Metastatic Breast Carcinoma in the Brain (tissue), 10 donors: Measurements from ENCODE around the genes ANKHD1 and APBB3.

- PRO-cap, 10 experiments: no peak in any of the 10 experiments
Measured at GRCh38 chr5:139272469-139273050, 21.0 kb upstream of the MATR3 start.

- PRO-cap, 10 experiments: peak in 9 of 10 experiments; most common plus-strand start chr5:139273789 (in 7); most common minus-strand start chr5:139273684 (in 5)
Measured at GRCh38 chr5:139273318-139274405, 19.9 kb upstream of the MATR3 start.

- PRO-cap, 10 experiments: peak in 1 of 10 experiments; most common minus-strand start chr5:139394044 (in 1)
Measured at GRCh38 chr5:139393950-139394560, 849 bp downstream of the PROB1 start.

GRCh38 chr5:139461692-139462168 lies 813 bp downstream of the ECSCR start:
- PRO-cap, 10 experiments: peak in 3 of 10 experiments; most common plus-strand start chr5:139461972 (in 3); most common minus-strand start chr5:139461809 (in 1)

DNA sequence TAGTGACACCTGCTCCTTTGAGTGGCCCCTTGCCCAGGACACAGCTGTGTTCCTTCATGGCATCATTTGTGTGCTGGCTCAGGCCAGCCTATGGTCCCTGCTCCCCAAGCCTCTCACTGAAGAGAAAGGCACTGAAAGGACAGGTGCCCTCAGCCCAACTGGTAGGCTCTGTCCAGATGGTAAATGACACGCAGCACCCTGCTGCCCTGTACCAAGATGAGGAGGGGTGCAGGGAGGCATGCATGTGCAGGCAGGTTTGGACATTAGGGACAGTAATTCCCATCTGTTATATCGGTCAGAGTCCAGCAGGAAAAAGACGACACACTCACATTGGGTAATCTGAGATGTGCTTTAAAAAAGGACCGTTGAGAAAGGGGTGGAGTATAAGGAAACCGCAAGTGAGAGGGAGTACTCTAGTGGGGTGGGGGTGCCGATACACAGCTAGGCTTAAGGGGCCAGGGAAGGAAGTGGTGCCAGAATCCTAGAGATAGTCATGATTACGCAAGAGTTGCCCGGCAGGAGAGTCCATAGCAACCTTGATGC lies 4.5 kb downstream of the SMIM33 start:
- PRO-cap, 10 experiments: no peak in any of the 10 experiments

GRCh38 chr5:139517803-139518709 lies 35.5 kb upstream of the STING1 start:
- PRO-cap, 10 experiments: peak in 10 of 10 experiments; most common plus-strand start chr5:139518151 (in 10); most common minus-strand start chr5:139518020 (in 10)

- PRO-cap, 10 experiments: peak in 10 of 10 experiments; most common minus-strand start chr5:139561102 (in 10)
Measured at GRCh38 chr5:139561046-139561258, 187 bp upstream of the UBE2D2 start.

DNA sequence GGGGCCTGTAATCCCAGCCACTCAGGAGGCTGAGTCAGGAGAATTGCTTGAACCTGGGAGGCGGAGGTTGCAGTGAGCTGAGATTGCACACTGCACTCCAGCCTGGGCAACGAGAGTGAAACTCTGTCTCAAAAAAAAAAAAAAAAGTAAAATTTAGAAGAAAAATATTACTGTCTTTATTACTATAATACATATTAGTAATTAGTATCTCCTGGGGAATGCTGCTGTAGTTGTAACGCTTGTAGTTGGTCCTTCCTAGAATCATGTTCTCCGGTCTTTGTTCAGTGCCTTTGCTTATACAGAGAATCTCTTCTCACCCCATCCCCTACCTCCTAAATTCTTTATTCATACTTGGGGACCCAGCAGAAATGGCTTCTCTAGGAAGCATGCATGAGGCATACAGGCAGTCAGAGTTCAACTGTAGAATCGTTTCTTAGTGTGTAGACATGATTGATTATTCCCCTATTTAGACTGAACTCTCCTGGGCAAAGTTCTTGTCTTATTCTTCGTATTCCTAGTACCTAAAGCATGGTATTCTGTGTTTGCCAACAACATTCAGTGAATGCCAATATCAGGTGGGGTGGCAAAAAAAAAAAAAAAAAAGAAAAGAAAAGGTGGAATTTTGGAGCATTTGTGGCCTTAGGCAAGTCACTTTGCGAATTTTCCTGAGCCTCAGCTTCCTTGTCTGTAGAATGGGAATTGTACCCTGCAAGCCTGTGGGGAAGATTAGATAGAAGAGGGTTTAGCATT lies 13.2 kb downstream of the UBE2D2 start:
- PRO-cap, 10 experiments: no peak in any of the 10 experiments

DNA sequence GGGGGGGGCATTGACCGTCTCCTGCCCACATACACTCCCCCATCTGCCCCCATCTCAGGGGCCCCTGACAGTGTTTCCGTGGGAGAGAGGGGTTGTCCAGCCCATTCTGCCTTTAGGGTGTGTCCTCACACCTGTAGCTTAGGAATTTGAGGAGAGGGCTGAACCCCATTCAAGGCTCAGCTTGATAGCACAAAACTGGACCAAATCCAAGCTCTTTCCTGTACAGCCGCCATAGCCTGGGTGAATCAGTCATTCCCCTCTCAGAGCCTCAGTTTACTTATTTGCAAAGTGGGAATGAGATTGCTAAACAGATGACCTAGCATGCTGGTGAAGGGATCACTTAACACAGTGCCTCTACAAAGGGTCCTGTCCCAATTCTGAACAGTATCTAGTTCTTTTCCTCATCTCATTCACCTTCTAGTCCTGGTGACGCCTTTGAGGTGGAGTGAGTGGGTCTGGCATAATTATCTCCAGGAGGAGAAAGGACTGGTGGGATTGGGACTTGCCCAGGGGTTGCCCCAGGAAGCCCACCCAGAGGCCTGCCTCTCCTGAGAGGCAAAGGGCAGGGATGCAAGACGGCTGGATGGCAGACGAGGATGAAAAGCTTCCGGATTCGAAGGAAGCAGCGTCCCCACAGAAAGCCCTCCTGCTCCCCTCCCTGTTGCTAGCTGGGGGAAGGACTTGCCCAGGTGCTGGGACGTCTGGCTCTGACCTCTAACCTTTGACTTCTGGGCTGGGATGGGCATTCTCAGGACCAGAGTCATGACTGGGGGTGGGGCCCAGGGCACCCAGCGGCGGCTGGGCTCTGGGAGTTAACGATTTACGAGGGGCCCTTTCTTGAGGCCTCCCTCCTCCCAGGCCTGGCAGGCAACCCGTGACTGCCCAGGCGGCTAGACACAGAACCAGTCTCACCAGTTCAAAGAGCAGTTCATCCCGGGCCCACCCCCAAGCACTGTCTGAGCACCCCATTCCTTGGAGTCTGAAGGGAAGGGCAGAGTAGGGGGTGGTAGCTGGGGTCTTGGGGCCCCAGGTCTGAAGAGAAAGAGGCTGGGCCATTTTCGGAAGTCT lies 5.5 kb upstream of the CXXC5 start:
- PRO-cap, 10 experiments: peak in 5 of 10 experiments; most common plus-strand start position 914 of the sequence (in 3); most common minus-strand start position 876 of the sequence (in 2)

DNA sequence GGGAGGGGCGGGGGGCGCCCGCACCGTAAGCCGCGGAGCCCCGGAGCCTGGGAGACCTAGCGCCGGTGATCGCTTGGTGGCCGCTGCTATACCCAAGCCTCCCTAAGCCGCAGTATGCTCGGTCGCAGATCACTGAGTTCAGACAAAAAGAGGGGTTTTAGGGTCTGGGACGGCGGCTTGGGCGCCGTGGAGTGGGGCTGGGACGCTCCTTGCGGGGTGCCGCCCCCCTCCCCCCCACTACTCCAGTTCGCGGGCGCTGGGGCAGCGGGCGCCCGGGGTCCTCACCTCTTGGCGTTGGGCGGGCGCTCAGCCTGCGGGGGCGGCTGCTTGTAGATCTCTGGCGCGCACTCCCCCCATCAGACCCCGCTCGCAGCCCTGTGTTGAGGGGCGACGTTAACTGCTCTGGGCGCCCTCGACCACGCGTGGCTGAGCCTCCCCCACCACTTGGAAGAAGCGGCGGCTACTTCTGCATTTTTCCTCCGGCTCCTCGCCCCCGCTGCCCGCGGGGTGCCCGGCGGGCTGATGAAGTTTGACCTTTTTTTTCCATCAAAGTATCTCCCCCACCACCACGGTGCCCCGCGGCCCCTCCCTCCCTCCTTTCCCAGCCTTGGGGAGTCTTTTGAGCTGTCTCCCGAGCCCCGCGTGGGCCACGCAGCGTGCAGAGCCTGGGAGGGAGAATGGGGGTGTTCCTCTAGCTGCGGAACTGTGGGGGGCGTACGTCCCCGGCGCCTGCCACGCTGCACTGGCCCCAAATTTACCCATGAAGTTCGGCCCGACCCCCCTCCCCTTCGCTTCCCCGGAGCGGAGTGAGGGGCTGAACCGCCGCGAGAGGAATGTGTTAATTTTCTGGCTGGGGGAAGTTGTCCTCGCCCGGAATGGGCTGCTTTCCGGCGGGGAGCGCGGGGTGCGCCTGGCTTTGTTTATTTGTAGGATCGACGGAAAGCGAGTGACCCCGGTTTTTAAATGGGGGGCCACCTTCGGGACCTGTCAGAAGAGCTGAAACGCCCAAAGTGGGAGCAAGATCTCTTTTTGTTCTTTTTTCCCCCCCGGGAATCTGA lies 1.2 kb downstream of the CXXC5 start:
- PRO-cap, 10 experiments: peak in 2 of 10 experiments; most common plus-strand start position 237 of the sequence (in 1); most common minus-strand start position 86 of the sequence (in 1)

DNA sequence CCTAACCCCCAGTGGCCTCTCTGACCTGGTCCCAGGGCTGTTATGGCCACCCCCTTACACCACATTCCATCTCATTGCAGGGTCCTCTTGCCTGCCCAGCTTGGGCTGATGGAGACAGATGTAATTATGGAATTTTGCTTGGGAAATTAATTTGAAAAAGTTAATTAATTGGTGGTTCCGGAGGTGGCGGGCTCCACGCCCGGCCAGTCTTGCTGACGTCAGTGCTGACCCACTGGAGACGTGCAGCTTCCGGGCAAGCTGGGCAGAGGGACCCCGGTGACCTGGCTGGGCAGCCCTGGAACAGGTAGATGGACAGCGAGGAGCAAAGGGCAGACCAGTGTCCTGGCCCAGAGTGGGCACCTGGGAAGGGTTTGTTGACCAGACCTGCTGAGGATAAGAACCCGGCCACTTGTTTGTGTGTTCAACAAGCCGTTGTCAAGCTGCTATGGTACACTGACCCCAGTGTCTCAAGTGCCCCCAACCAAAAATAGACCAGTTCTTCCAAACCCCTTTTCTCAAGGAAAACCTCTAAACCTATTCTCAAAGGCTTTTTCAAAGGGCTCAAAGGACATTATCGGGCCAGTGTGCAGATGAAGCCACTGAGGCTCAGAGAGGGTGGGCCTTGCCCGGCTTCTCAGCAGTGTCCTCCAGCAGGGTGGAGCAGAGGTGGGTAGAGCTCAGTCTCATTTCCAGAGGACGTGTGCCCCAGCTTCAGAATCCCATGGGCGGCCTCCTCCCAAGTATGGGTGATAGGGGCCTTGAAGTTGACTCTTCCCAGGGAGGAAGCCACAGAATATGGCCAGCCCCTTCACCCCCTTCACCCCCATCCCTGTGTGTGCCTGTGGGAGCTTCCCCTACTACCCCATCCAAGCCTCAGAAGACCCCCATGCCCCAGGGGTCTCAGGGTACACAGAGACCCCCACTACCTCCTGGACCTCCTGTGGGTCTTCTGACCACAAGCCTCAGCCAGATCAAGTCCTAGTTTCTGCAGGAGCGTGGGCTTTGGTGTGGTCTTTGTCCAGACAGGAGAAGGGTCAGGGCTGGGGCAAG lies 17.7 kb downstream of the CXXC5 start:
- PRO-cap, 10 experiments: peak in 1 of 10 experiments; most common plus-strand start position 307 of the sequence (in 1)

- PRO-cap, 10 experiments: no peak in any of the 10 experiments
Measured at GRCh38 chr5:139678555-139679515, 30.7 kb downstream of the CXXC5 start.

GRCh38 chr5:139701020-139701902 lies 53.1 kb downstream of the CXXC5 start:
- PRO-cap, 10 experiments: no peak in any of the 10 experiments

GRCh38 chr5:139746837-139747621 lies 48.6 kb upstream of the PSD2 start:
- PRO-cap, 10 experiments: no peak in any of the 10 experiments

- PRO-cap, 10 experiments: no peak in any of the 10 experiments
Measured at GRCh38 chr5:140106266-140106486, 7.7 kb upstream of the PURA start.

DNA sequence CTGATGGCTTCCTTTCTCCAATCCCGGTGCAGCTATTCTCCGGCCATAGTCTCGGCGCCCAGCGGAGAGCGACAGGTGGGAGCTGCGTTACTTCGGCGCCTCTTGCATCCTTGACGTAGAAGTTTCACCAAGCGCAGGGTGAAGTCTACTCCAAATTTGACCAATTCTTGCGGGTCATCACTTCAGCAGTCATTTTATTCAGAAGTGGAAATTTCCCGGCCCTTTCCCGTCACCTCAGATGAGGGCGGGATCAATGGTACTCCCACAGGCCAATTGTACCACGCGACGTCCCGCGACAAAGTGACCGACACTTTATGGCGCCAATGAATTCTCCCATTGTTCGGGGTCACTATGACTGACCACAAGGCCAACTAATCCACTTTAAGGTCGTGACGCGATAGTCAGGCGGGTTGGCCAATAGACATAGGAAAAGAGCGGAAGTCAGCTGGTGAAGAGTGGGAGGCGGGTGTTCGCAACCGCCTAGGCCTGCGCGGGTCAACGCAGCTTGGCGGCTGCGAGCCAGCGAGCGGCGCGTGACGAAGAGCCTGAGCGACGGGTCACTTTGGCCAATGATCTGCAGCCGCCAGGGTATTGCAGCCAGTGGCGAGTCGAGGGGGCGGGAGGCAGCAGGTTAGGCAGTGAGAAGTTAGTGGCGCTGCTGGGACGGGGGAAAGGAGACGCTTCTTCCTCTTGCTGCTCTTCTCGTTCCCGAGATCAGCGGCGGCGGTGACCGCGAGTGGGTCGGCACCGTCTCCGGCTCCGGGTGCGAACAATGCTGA lies at the start of gene ANKHD1:
Gene ANKHD1, plus strand, starts transcription at position 638 of the 779 bp plus-strand sequence.
- PRO-cap, 10 experiments: peak in 10 of 10 experiments; most common plus-strand start position 649 of the sequence (in 10); most common minus-strand start position 497 of the sequence (in 1)

DNA sequence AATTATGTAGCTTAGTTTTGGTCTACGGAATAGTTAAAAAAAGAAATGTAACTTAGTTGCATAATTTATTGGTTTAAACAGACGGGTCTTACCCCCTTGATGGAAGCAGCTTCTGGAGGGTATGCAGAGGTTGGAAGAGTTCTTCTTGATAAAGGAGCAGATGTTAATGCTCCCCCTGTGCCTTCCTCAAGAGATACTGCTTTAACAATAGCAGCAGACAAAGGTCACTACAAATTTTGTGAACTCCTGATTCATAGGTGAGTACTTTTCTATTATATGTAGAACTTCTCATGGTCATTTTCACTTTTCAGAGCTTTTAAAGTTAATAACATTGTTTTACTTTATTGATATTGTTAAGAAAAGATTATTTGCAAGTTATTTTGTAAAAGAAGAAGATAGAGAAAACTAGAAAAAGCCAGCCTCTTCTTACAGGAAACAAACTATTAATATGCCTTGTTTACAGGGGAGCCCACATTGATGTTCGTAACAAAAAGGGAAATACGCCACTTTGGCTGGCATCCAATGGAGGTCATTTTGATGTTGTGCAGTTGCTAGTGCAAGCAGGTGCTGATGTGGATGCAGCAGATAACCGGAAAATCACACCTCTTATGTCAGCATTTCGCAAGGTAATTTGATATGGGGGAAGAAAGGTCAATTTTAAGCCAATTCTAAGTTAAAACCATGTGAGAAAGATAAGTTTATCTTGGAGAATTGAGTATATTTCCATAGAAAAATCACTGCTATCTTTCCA lies 37.7 kb upstream of the EIF4EBP3 start:
- PRO-cap, 10 experiments: no peak in any of the 10 experiments

DNA sequence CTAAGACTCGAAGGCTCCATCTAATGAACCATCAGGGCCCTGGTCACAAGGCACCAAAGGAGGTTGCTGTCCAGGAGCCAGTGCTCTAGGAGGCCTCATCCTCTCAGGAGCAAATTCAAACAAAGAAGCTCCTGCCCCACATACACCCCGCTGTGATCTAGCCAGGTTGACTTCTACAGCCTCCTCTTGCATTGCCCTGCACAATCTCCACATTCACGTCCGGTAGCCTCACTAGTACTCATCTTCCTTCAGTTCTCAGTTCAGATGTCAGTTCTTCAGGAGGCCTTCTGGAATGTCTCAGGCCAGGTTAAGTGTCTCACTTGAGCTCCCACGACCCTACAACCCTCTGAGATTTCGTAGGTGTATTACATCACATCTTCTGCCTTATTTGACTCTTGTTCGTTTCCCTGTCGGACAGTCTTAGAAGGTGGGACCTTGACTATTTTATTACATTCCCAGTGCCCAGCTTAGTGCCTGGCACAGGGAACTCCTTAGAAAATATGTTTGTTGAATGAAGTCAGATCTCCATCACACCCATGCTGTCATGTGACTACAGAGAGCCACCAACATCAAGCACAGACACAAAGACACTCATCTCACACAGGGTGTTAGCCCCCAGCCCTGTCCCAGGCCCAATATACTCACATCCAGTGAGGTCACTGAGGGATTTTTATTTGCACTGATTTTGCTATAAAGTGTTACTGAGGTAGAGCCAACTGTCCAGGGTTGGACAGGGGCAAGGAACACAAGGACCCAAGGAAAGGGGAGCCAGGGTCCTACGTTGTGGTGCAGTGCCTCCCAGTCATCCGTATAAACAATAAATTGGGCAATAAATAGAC lies 563 bp upstream of the SRA1 start:
- PRO-cap, 10 experiments: no peak in any of the 10 experiments

- PRO-cap, 10 experiments: peak in 10 of 10 experiments; most common plus-strand start chr5:140564828 (in 10); most common minus-strand start chr5:140564349 (in 10)
Measured at GRCh38 chr5:140564142-140564921, at the start of gene APBB3. APBB3 (minus strand) TSS chr5:140564598.

DNA sequence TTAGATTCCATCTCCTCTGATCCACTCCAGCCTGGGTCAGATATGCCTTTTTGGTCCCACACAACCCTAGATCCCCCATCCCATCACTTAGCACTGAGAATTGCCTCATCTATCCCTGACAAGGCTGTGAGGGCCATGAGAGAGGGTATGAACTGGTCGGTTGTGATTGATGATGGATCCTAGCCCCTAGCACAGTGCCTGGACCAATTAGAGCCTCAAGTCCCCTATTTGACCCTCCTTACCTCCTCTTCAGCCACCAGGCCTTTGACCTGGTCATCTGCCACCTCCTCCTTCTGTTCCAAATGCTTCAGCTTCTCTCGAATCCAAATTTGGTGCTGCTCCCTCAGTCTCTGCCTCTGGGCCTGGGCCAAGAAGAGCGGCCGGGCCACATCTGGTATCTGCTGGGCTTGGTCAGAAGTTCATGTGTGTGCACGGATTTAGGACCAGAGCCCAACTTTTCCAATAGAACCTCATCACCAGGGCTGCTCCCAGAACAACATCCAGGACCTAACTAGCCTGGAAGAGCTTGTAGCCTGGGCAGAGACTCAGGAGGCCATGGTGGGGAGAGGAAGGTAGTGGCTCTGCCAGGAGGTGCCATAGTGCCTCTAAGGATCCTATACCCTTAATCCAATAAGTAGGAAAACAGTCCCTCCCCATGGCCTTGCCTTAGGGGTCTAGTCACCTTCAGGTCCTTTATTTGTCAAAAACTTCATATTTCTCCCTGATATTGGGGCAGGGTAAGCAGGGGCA lies 6.5 kb downstream of the SLC35A4 start:
- PRO-cap, 10 experiments: no peak in any of the 10 experiments